ENCODE data around the gene LAS1L.

GRCh38 chrX:53745346-53745579 is 58.7 kb upstream of the HUWE1 start:
- PRO-cap, result no peak
CAGE:
- cytosol, long polyA plus RNA, result no peak
- long polyA plus RNA, result no peak
- nucleus, long polyA plus RNA, result no peak

GRCh38 chrX:54183619-54183992 is 552 bp upstream of the FAM120C start:
- PRO-cap, result no peak
CAGE:
- cytosol, long polyA plus RNA, result no peak
- long polyA plus RNA, result no peak
- nucleus, long polyA plus RNA, result no peak

GRCh38 chrX:54548399-54549095 is 18.5 kb downstream of the GNL3L start:
- PRO-cap, result no peak
CAGE:
- cytosol, long polyA plus RNA, result no peak
- long polyA plus RNA, result no peak
- nucleus, long polyA plus RNA, result no peak

GRCh38 chrX:55908600-55909648 is 191.4 kb downstream of the RRAGB start:
- PRO-cap, result no peak
CAGE:
- cytosol, long polyA plus RNA, result no peak
- long polyA plus RNA, result no peak
- nucleus, long polyA plus RNA, result no peak

- PRO-cap, result no peak
CAGE:
- cytosol, long polyA plus RNA, result no peak
- long polyA plus RNA, result no peak
- nucleus, long polyA plus RNA, result no peak
Observed at GRCh38 chrX:56184776-56185536, 47.2 kb upstream of the KLF8 start.

GRCh38 chrX:56786731-56787399 is 57.8 kb downstream of the NBDY start:
- PRO-cap, result no peak
CAGE:
- cytosol, long polyA plus RNA, result no peak
- long polyA plus RNA, result no peak
- nucleus, long polyA plus RNA, result no peak

- PRO-cap, result no peak
CAGE:
- cytosol, long polyA plus RNA, result no peak
- long polyA plus RNA, result no peak
- nucleus, long polyA plus RNA, result no peak
Observed at GRCh38 chrX:57593677-57594573, 2.1 kb downstream of the ZXDB start.

GRCh38 chrX:63746060-63746767 is 38.8 kb downstream of the ARHGEF9 start:
- PRO-cap, result no peak
CAGE:
- cytosol, long polyA plus RNA, result no peak
- long polyA plus RNA, result no peak
- nucleus, long polyA plus RNA, result no peak

DNA sequence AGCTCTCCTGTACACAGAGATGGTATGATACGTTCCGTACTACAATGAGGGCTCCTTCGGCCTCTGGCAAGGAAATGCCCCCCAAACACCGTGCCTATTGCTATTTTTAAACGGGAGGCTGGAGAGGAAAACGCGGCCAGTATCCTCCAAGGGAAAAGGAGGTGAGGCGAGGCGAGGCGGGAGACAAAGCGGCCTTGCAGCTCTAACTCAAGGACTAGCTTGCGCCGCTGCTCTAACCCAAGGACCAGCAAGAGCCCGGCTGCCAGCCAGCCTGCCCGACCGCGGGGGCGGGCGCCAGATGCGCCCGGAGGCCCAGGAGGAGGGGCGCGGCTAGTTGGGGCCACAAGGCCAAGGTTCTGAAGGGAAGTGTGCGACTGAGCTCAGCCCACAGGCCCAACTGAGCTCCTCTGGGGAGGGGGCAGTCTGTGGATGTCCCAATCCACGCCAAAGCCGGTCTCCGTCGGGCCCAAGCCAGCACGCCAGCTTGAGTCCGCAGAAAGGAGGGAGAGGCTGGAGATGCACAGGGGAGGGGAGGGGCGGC is 861 bp downstream of the AMER1 start:
- PRO-cap, result no peak
CAGE:
- cytosol, long polyA plus RNA, result no peak
- long polyA plus RNA, result no peak
- nucleus, long polyA plus RNA, result no peak

DNA sequence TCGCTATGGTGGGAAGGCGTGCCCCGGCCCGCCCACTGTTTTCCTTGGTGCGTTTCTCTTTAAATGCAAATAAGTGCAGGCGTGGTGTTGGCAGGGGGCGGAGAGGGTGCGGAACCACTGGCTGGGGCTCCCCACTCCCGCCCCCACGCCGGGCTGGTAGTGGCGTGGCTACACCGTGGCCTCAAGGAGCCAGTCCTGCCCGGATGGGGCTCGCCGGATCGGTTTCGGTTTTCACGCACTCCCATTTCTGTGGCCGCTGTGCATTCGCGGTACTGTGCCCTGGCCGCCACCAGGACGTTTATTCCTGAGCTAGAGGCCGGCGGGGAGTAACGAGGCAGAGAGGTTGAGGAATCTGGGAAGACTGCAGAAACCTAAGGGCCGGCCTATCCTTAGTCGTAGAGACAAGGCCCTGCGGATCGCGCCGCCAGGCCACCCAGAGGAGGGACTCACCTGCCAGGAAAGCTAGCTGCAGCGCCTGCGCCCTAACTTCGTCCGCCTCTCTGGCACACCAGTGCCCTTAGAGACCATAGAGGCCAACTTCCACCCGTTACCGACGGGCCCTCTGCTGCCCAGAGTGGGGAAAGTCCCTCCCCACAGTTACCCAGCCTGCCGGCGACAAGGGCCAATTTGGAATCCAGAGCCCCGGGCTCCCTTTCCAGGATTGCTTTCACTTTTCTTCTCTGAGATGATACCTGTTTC is 457 bp upstream of the AMER1 start:
- PRO-cap, result bidirectional peak, plus-strand start at position 133 of the sequence, minus-strand start outside the sequence
CAGE:
- cytosol, long polyA plus RNA, result no peak
- long polyA plus RNA, result no peak
- nucleus, long polyA plus RNA, result no peak

DNA sequence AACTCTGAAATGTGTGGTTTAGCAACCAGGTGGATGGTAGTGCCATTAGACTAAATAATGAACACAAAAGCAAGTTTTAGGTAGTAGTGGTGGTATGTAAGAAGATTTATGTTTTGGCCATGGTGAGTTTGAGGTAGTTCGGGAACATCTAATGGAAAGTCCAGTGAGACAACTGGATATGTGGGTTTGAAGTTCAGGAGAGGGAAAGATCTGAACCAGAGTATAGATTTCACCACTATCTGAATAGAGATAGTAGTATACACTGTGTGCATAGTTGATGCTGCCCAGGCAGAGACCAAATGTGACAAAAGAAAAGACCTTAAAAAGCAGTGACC is 56.4 kb downstream of the MTMR8 start:
- PRO-cap, result no peak
CAGE:
- cytosol, long polyA plus RNA, result no peak
- long polyA plus RNA, result no peak
- nucleus, long polyA plus RNA, result no peak

DNA sequence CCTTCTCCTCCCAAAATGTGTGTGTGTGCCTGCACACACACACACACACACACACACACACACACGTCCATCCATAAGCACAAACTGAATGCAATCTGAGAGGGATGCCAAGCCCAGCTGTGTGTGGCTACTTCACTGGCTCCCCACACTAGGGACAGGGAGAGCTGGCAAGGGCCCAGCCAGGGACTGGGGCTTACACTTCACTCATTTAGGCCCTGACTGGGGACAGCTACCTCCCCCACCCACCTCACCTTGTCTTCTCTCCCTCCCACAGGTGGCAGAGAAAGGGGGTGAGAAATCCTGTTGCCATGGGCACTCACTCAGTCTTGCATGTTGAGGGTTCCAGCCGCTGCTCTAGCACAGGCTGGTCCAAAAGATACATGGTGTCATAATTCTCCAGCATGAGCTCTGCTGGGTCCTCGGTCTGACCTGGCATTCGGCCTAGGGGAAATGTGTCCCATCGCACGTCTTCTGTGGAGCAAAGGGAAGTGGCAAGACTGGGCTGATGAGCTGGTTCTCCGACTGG is 20.0 kb downstream of the LAS1L start:
- PRO-cap, result no peak
CAGE:
- cytosol, long polyA plus RNA, result no peak
- long polyA plus RNA, result no peak
- nucleus, long polyA plus RNA, result no peak

GRCh38 chrX:65534374-65535266 is at the start of gene LAS1L:
Gene LAS1L (minus strand): TSS chrX:65534787.
- PRO-cap, result bidirectional peak, plus-strand start at chrX:65535023, minus-strand start at chrX:65534788
CAGE:
- cytosol, long polyA plus RNA, result start-site peak on the minus strand at chrX:65534620-65534792, 1,703 and 3,898 reads in 2 replicates
- long polyA plus RNA, result start-site peak on the minus strand at chrX:65534736-65534792, 5,019 and 3,428 reads in 2 replicates
- nucleus, long polyA plus RNA, result start-site peak on the minus strand at chrX:65534737-65534792, 1,716 and 1,519 reads in 2 replicates

DNA sequence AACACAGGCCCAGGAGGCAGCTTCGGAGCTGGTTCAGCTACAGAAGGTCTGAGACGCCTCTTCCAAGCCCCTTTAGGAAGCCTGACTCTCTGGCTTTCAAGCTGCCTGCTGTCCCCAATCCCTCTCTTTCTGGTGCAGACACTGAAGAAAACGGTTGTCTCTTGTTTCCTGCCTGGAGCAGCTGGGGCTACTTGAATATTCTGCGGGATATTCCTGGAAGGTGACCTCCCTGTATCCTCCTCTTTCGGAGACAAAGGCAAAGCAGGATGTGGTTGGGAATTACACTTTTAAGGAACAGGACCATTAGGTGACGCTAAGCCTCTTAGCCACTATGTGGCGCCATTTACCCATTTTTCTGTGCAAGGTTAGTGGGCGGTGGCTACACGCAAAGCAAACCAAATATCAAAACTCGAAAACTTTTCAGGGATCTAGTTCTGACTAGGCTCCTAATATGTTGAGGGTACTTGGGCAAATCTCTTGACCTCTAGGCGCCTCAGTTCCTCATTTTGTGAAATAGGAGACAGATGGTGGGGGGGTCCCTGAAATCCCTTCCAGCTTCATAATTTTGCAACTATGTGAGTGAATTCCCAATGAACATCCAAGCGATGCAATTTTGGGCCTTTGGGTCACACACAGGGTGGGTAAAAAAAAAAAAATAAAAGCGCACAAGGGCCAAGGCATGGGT is 47.3 kb upstream of the LAS1L start:
- PRO-cap, result no peak
CAGE:
- cytosol, long polyA plus RNA, result no peak
- long polyA plus RNA, result no peak
- nucleus, long polyA plus RNA, result no peak

DNA sequence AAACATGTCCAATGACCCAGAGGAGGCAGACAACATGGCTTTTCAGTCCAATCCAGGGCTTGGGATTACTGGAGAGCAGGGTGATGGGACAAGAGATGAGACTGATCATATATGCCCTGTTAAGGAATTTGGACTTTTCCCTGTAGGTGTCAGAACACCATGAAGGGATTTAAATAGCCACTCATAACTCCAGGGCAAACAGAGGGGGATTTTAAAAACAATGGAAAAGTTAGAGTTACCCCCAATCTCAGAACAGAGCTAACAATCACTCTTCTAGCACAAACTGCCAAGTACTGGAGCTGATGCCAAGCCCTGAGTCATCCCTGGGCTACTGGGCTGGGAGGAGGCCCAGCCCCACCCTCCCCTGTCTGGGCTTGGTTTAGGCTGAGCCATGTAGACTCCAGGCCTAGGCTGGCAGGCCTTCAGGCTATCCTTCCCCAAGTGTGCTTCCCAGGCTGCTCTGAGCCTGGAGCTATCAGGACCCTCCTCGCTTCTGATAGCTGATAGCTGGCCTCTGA is 22.6 kb upstream of the MSN start:
- PRO-cap, result no peak
CAGE:
- cytosol, long polyA plus RNA, result no peak
- long polyA plus RNA, result no peak
- nucleus, long polyA plus RNA, result no peak

DNA sequence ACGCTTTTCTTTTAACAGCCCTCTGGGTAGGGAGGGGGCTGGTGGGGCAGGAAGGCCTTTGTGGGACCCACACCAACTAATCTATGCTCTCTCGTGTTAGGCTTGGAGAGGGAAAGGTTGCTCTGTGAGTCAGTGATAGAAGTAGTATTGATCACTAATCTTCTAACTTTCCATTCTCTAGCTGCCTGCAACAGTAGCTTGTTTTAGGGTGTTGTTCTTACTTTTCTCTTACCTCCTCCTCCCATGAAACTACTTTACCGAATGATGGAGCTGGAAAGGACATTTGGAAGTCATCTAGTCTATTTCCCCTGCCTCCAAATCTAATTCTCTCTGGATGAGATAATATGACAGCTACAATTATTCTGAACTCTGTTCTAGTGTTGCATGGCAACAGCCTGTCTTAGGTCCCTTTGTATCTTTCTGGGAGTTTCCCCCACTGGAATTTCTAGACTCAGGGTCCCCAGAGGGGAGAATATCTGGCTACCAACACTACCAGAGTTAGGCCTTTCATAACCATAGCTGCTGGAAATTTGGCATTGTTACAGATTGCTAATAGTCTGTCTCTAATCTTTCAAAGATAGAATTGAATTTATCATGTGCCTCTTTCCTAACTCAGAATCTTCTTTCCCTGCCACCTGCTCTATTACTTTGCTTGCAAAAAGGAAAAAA is 4.4 kb downstream of the MSN start:
- PRO-cap, result no peak
CAGE:
- cytosol, long polyA plus RNA, result no peak
- long polyA plus RNA, result no peak
- nucleus, long polyA plus RNA, result no peak

DNA sequence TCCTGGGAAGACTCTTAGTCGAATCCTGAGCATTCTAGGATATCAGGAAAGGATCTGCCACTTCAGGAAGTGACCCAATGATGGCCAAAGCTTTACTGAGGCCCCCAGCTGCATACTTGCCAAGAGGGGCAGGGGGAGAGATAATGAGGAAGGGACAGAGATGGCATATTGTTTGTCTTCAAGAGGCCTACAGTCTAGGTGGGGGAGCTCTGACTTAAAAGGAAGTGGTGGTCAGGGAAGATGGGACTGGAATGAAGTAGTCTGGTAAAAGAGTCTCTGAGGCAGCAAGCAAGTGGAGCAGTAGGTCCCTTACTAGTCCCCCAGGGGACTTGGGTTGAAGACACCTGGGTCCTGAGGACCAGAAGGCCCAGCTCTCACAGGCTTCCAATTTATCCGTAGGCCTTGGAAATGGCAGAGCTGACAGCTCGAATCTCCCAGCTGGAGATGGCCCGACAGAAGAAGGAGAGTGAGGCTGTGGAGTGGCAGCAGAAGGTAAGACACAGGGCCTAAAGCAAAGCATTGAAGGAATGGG is 70.7 kb downstream of the MSN start:
- PRO-cap, result no peak
CAGE:
- cytosol, long polyA plus RNA, result no peak
- long polyA plus RNA, result no peak
- nucleus, long polyA plus RNA, result no peak

GRCh38 chrX:65750523-65751159 is 83.2 kb downstream of the MSN start:
- PRO-cap, result no peak
CAGE:
- cytosol, long polyA plus RNA, result no peak
- long polyA plus RNA, result no peak
- nucleus, long polyA plus RNA, result no peak

DNA sequence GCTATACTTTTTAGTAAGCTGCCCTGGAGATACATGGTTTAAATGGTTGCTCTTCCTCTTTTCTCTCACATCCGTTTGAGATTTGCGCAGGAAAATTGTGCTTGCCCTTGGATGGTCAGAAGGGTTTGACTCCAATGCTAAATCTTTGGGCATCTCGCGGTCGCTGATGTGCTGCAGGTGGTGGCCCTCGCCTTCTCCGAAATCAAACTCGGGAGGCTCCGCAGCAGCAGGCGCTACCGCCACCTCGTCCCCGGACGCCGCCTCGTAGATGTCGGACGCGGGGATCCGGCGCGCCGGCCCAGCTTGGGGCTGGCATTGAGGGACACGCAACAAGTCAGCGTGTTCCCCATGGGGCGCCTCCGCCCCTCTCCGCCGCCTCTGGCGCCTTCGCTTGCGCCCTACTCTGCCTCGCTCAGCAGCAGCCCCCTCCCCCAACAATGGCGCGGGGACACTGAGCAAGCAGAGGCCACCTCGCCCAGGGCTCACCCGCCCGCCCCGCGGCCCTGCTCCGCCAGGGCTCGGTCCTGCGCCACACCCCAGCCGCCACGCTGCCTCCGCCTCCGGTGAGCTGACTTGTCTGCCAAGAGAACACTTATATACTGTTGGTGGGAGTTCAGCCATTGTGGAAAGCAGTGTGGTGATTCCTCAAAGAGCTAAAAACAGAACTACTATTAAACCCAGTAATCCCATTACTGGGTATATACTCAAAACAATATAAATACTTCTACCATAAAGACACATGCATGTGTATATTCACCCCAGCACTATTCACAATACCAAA is 154.6 kb downstream of the MSN start:
- PRO-cap, result no peak
CAGE:
- cytosol, long polyA plus RNA, result no peak
- long polyA plus RNA, result no peak
- nucleus, long polyA plus RNA, result no peak

DNA sequence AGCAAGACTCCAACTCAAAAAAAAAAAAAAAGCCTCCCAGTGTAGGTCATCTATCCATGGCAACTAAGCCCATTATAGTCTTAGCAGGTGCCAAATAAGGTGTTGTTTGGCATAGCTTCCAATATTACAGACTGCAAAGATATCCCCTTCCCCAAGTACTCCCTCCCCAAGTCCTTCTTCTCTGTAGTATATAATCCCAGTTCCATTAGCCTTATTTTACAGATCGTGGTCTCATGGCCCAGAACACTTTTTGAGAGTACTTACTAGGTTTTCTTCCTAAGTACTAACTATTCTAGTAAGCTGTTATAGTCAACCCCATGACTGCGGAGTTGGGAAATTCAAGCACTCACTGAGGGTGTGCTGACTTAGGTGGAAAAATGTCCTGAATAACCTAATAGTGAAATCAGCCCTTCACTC is 11.9 kb upstream of the VSIG4 start:
- PRO-cap, result no peak
CAGE:
- cytosol, long polyA plus RNA, result no peak
- long polyA plus RNA, result no peak
- nucleus, long polyA plus RNA, result no peak

Data from A549 (cell line).